Stomach (tissue), 7 donors: ENCODE results near the genes TMEM82 and CPLANE2.

DNA sequence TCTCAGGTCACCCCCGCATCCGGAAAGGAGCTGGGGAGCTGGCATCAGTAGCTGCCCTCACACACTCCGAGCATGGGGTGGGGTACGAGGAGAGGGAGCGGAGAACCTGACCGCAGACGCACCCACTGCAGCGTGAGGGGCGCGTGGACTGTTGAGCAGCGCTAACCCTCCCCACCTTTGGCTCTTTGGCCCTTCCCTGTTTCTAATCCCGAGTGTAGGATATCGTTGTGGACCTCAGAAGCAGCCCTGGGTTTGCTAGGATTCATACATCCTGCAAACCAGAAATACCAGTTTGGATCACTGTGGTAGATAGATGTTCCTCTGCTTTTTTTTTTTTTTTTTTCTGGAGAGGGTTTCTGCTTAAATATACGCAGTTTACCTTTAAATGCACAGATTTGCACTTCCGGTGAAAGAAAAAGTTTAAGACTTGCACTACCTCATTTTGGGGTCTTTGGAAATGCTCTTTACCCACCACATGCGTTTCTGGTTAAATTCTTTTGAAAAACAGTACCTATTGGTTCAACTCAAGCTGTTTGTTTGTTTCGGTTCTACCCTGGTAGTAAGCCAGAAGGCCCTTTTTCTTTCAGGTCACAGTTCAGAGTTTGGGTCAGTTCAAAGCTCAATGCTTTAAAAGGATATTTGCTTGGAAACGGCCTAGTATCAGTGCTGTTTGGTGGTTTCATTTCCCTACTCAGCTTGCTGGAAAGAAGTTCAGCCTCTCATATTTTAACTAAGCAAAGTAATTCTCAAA, 844 bp downstream of the DDI2 start:
- PRO-cap: no peak
- RAMPAGE, long total RNA, 5 experiments: no peak in any of the 5 experiments
- RRBS: under 1% methylated on average over 2 of the region's 18 CpGs

- PRO-cap: bidirectional peak, plus-strand start at chr1:15685053, minus-strand start at chr1:15684962
- RAMPAGE, long total RNA, 5 experiments: no peak in any of the 5 experiments
- RRBS: 3% methylated on average over 9 of the region's 15 CpGs
Observed at GRCh38 chr1:15684922-15685450, 866 bp downstream of the PLEKHM2 start.

GRCh38 chr1:15742251-15742881, at the start of gene TMEM82:
TMEM82 (plus strand) TSS chr1:15742499.
- PRO-cap: no peak
- RAMPAGE, long total RNA, 5 experiments: no peak in any of the 5 experiments
- RRBS: no CpG with 5 or more reads among the region's 18 CpGs

GRCh38 chr1:15834219-15835371, 12.9 kb upstream of the SPEN start:
- PRO-cap: bidirectional peak, plus-strand start at chr1:15834535, minus-strand start at chr1:15834400; bidirectional peak, plus-strand start at chr1:15834994, minus-strand start at chr1:15834861
- RAMPAGE, long total RNA, 5 experiments: start-site peak on the minus strand in 2 of 5 experiments, at chr1:15834400-15834955 at its widest, 6 to 52 reads per replicate
- RRBS: 1% methylated on average over 38 of the region's 94 CpGs

GRCh38 chr1:15921782-15922464, 54.0 kb downstream of the ZBTB17 start:
- PRO-cap: no peak
- RAMPAGE, long total RNA, 5 experiments: start-site peak on the plus strand in 1 of 5 experiments, at chr1:15922244-15922346 at its widest, 28 reads per replicate
- RRBS: no CpG with 5 or more reads among the region's 3 CpGs

DNA sequence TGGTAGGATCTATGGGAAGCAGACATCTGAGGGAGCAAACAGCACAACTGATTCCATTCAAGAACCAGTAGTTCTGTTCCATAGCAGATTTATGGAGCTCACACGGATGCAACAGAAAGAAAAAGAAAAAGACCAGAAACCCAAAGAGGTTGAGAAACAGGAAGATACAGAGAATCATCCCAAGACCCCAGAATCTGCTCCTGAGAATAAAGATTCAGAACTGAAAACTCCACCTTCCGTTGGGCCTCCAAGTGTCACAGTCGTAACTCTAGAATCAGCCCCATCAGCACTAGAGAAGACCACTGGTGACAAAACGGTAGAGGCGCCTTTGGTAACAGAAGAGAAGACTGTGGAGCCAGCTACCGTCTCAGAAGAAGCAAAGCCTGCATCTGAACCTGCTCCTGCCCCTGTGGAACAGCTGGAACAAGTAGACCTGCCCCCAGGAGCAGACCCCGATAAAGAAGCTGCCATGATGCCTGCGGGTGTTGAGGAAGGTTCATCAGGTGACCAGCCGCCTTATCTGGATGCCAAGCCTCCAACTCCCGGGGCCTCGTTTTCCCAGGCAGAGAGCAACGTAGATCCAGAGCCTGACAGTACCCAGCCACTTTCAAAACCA, 44.9 kb downstream of the ZBTB17 start:
- PRO-cap: no peak
- RAMPAGE, long total RNA, 5 experiments: start-site peak on the plus strand in 2 of 5 experiments, centred at positions 307 to 319 of the sequence, 15 to 23 reads per replicate
- RRBS: no CpG with 5 or more reads among the region's 12 CpGs

- PRO-cap: no peak
- RAMPAGE, long total RNA, 5 experiments: no peak in any of the 5 experiments
- RRBS: no CpG with 5 or more reads among the region's 8 CpGs
Observed at GRCh38 chr1:15940320-15941261, 35.3 kb downstream of the ZBTB17 start.

GRCh38 chr1:16015108-16015898, 2.5 kb downstream of the HSPB7 start:
- PRO-cap: no peak
- RAMPAGE, long total RNA, 5 experiments: no peak in any of the 5 experiments
- RRBS: 87% methylated on average over 14 of the region's 27 CpGs

- PRO-cap: unidirectional peak, plus-strand start at chr1:16030453
- RAMPAGE, long total RNA, 5 experiments: no peak in any of the 5 experiments
- RRBS: 76% methylated on average over 3 of the region's 9 CpGs
Observed at GRCh38 chr1:16030212-16030550, 8.3 kb downstream of the CLCNKA start.

GRCh38 chr1:16236444-16237531, at the start of gene CPLANE2:
CPLANE2 (minus strand) TSS chr1:16237183.
- PRO-cap: unidirectional peak, plus-strand start at chr1:16236596; bidirectional peak, plus-strand start at chr1:16237281, minus-strand start at chr1:16237167
- RAMPAGE, long total RNA, 5 experiments: start-site peak on the minus strand in 4 of 5 experiments, at chr1:16237139-16237190 at its widest, 7 to 23 reads per replicate
- RRBS: 2% methylated on average over 41 of the region's 61 CpGs

- PRO-cap: no peak
- RAMPAGE, long total RNA, 5 experiments: no peak in any of the 5 experiments
- RRBS: no CpG with 5 or more reads among the region's 3 CpGs
Observed at GRCh38 chr1:16348968-16349512, 3.2 kb downstream of the FBXO42 start.

- PRO-cap: no peak
- RAMPAGE, long total RNA, 5 experiments: no peak in any of the 5 experiments
- RRBS: no CpG with 5 or more reads among the region's 18 CpGs
Observed at GRCh38 chr1:16368159-16368884, 1.3 kb downstream of the SZRD1 start.

DNA sequence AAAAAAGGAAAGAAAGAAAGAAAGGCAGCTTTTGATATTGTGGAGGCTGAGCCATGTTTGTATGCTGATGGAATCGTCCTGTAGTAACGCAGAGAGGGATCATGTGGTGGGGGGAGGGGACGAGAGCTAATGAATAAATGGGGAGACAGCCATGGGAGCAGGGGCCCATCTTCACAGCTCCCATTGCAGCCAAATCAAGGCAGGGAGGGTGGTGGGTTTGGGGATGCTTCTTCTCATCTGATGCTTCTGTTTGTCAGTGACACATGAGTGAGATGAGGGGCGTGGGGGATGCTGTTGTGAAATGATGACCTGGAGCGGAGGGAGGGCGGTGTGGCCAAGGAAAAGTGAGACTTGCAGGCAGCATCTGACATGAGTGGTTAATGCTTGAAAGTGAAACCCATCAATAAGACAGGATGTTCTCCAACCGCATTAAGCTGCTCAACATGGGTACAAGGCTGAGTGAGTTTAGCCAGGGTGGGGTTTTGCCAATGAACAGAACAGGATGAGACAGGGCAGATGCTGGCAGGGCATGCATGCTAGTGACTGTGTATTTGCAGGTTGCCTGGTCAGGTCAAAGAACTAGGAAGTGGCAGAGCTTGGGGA, 16.6 kb downstream of the SPATA21 start:
- PRO-cap: no peak
- RAMPAGE, long total RNA, 5 experiments: no peak in any of the 5 experiments
- RRBS: no CpG with 5 or more reads among the region's 7 CpGs

GRCh38 chr1:16458655-16459196, 18.2 kb downstream of the NECAP2 start:
- PRO-cap: no peak
- RAMPAGE, long total RNA, 5 experiments: start-site peak on the plus strand in 1 of 5 experiments, at chr1:16458782-16459197 at its widest, 25 reads per replicate
- RRBS: no CpG with 5 or more reads among the region's 7 CpGs

- PRO-cap: no peak
- RAMPAGE, long total RNA, 5 experiments: no peak in any of the 5 experiments
- RRBS: no CpG with 5 or more reads among the region's 5 CpGs
Observed at GRCh38 chr1:16606027-16606459, 165.5 kb downstream of the NECAP2 start.

DNA sequence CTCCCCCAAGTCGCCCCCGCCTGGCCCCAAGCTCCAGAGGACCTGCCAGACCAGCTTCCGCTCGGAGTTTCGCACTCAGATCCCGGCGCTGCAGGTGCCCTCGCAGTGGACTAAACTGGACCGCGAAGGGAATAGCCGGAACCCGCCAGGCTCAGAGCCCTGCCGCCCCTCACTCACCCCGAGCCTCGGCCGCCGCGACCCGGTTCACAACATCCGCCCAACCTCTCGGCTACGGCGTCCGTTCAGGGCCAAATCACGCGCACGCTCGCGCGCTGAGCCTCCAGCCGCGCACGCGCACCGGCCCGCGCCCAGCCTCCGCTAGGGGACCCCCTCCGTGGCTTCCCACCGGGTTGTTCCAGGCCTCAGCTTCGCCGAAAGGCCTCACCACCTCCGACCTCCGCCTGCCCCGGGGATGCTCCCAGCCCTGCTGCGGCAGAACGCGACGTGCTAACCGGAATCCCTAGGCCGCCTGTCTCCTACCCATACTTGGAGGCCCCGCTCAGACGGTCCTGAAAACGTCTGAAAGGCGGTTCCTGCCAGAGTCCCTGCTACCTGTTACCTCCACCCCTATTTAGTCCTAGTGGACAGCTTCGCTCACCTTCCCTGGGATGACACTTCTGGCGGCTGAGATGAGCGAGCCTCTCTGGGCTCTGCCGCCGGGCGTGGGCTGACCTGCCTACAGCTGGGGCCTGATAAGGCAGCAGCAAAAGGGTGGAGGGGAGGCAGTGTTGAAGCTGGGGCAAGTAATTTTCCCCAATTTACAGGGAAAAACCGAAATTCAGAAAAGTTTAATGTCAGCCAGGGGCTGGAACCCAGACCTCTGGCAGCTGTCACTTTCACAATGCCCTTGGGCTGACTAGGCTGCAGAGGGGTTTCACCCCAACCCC, 204.2 kb downstream of the NECAP2 start:
- PRO-cap: bidirectional peak, plus-strand start at position 297 of the sequence, minus-strand start at position 183 of the sequence
- RAMPAGE, long total RNA, 5 experiments: start-site peak on the minus strand in 5 of 5 experiments, centred at positions 198 to 239 of the sequence, 77 to 662 reads per replicate
- RRBS: 1% methylated on average over 32 of the region's 62 CpGs

- PRO-cap: no peak
- RAMPAGE, long total RNA, 5 experiments: no peak in any of the 5 experiments
- RRBS: 14% methylated on average over 1 of the region's 7 CpGs
Observed at GRCh38 chr1:16764098-16764585, 157.6 kb upstream of the CROCC start.

- PRO-cap: no peak
- RAMPAGE, long total RNA, 5 experiments: no peak in any of the 5 experiments
- RRBS: 38% methylated on average over 7 of the region's 64 CpGs
Observed at GRCh38 chr1:16872105-16872980, 49.4 kb upstream of the CROCC start.

DNA sequence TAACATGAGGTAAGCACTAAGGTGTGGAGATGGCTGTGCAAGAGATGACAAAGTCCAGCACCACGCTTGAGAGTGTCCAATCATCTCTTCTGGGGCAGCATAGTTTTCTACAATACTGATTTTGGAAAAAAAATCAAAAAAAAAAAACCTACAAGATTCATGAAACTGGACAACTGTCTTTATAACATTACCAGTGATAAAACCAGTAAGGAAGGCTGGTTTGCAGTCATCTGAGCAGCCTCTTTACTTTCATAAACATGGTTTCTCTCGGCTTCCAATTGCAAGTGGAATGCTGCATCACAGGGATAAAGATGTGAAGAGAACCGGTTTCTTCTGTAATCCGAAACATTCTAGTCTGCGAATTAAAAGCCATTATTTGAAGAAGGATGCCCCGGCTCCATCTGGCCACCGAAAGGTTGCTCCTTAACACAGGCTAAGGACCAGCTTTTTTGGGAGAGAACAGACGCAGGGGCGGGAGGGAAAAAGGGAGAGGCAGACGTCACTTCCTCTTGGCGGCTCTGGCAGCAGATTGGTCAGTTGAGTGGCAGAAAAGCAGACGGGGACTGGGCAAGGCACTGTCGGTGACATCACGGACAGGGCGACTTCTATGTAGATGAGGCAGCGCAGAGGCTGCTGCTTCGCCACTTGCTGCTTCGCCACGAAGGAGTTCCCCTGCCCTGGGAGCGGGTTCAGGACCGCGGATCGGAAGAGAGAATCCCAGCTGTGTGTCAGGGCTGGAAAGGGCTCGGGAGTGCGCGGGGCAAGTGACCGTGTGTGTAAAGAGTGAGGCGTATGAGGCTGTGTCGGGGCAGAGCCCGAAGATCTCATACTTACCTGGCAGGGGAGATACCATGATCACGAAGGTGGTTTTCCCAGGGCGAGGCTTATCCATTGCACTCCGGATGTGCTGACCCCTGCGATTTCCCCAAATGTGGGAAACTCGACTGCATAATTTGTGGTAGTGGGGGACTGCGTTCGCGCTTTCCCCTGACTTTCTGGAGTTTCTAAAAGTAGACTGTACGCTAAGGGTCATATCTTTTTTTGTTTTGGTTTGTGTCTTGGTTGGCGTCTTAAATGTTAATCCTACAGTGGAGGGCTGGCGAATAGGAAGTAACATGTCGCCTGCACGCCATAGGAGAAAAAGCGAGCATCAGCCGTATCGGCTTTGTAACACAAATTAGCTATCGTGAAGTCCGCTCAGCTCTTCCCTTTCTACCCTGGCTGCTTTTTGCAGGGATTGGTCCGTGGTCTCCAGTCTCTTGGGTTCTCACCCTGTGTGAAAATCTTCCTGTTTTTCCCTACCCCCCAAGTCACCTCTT, 26.1 kb upstream of the CROCC start:
- PRO-cap: bidirectional peak, plus-strand start at position 644 of the sequence, minus-strand start at position 520 of the sequence; unidirectional peak, plus-strand start at position 1,016 of the sequence; unidirectional peak, plus-strand start at position 1,080 of the sequence
- RAMPAGE, long total RNA, 5 experiments: start-site peak on the plus strand in 5 of 5 experiments, centred at positions 590 to 958 of the sequence, 8 to 115 reads per replicate
- RRBS: no CpG with 5 or more reads among the region's 49 CpGs

DNA sequence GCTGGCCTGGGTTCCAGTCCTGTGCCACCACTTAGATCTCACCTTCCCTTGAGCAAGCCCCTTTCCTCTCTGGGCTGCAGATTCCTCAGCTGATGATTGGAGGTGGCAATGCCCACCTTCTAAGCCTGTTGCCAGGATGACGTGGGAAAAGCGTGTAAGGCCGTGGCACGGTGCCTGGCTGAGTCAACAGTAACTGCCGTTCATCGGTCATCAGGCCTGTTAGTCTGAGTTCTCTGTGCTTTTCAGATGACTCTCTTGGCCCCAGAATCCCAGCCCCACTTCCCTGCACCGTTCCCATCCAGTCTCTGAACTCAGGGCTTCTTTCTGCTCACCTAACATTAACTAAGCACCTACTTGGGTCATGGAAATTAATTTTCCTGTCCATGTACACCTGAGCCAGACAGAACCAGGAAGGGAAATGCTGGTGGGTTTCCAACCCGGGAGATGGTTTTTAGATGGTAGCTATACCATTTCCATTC, 27.3 kb downstream of the CROCC start:
- PRO-cap: no peak
- RAMPAGE, long total RNA, 5 experiments: no peak in any of the 5 experiments
- RRBS: no CpG with 5 or more reads among the region's 8 CpGs